H9 (cell line): ENCODE measurements around a stretch of chr17.

DNA sequence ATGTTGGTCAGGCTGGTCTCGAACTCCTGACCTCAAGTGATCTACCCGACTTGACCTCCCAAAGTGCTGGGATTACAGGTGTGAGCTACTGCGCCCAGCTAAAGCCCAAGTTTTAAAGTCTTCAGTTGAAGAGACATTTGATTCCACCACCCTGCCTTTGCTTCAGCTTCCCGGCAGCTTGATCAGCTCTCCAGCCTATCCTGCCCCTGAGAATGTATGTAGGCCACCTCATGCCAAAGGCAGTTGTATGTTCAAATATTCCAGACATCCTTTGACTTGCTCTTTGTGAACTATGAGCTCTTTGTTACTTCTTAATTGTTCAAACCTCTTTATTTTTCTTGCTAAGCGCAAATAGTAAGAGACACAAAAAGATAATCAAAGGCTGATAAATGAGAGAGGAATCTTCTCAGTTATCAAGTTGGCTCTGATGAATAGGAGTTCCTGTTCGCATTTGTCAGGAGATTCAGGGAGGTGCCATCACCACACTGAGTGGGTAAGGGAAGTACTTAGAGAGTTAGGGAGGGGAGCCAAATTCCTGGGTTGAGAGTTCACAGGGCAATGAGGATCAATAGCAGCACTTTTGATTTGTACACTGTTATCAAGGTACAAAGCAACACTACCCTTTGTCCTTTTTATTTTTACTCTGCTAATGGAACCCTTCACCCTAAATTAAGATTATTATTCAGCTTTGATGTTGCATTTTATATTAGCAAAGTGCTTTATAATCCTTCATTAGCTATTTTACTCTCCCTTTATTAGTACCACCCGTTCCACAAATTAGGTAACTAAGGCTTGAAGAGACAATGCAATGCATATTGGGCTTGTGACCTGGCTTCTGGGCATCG lies 32.0 kb upstream of the SUPT4H1 start:
- PRO-cap = no peak

- PRO-cap = bidirectional peak, plus-strand start at chr17:58659556, minus-strand start at chr17:58659306
Measured at GRCh38 chr17:58658516-58659837, 32.9 kb downstream of the IGBP1C start.

GRCh38 chr17:59330130-59331049 lies 1.1 kb upstream of the YPEL2 start:
- PRO-cap = no peak

GRCh38 chr17:59337861-59338367 lies 6.5 kb downstream of the YPEL2 start:
- PRO-cap = no peak

GRCh38 chr17:59366473-59366813 lies 35.0 kb downstream of the YPEL2 start:
- PRO-cap = bidirectional peak, plus-strand start at chr17:59366698, minus-strand start at chr17:59366408

DNA sequence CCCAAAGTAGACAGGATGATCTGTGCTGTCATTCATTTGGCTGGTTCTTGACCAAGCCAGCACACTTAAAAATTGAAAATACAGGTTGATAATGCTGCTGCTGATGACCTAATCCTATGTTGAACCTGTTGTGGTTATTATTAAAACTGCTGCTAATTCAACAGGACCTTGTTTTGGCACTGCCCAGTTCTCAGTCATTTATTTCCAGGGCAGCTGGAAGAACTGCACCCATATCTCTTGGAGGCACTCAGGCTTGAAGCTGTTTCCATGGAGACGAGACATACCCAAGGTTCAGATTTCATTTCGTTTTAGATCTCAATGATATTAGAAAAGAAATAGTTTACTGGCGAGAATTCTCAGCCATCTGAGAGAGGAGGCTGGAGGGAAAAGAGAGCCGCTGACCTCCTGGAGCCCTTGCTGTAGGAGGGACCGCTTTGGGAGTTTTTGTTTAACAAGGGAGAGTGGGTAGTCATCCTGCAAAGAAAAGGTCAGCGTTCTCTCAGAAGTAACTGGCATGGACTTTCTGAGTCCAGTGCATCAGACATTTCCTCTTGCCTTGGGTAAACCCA lies 75.3 kb downstream of the YPEL2 start:
- PRO-cap = no peak

- PRO-cap = no peak
Measured at GRCh38 chr17:59422919-59423821, 91.7 kb downstream of the YPEL2 start.

DNA sequence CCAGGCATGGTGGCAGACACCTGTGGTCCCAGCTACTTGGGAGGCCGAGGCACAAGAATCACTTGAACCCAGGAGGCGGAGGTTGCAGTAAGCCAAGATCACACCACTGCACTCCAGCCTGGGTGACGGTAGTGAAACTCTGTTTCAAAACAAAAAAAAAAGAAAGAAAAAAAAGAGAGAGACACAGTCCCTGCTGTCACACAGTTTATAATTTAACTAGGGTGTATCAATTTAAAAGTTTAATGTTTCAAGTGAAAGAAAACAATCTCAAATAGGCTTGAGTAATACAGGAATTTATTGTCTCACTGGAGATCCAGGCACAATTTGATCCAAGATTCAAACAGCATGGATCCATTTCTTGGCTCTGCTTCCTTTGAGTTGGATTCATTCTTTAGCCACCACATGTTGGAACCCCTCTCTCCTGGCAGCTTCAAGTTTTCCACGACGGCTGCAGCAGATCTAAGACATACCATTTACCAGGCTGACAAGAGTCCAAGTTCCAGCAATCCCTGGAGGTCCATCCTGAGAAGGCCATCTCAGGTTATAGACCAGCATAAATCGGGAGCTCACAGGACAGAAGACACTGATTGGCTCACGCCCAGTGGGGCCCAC lies 97.5 kb downstream of the YPEL2 start:
- PRO-cap = no peak

- PRO-cap = unidirectional peak, plus-strand start at chr17:59527564; unidirectional peak, plus-strand start at chr17:59527594
Measured at GRCh38 chr17:59527348-59527859, 38.0 kb upstream of the DHX40 start.

DNA sequence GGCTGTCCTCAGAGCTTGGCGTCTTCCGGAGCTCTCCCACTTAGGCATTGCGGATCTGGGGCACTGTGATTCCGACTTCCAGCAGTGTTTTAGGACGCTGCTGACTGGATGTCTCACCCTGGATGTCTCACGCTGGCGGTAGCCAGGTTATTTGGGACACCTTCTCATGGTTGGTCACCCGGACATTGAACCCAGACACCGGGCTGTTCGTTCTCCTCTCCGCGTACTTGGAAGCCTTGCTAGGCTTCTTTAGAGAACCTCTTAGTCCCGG lies 270 bp downstream of the VMP1 start:
- PRO-cap = unidirectional peak, minus-strand start at position 187 of the sequence

DNA sequence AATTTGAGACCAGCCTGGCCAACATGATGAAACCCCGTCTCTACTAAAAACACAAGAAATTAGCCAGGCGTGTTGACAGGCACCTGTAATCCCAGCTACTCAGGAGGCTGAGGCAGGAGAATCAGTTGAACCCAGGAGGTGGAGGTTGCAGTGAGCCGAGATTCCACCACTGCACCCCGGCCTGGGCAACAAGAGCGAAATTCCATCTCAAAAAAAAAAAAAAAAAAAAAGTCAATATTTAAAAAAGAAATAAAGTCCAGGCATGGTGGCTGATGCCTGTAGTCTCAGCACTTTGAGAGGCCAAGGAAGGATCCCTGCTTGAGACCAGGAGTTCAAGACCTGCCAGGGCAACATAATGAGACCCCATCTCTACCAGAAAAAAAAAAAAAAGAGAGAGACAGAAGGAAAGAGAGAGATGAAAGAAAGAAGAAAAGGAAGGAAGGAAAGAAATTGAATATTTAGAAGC lies 36.8 kb downstream of the VMP1 start:
- PRO-cap = no peak

DNA sequence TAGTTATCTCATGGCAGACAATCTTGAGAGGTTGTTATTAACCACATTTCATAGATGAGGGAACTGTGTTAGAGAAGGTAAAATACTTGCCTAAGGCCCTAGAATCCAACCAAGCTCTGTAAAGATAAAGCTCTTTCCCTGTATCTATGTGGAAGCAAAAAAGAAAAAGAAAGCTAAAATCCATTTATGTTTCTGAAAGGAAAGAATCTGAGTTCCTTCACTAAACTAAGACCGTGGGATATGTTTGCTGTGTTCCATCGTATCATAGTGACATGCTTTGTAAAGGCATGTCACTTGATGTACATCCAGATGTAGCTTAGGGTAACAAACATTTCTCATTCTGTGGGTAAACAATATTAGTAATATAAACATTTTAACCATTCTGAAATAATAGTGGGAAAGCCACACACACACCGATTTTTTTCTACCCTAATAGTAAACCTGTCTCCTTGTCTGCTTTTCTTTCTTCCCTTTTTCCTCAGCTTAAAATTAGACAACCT lies 78.1 kb downstream of the TUBD1 start:
- PRO-cap = no peak

DNA sequence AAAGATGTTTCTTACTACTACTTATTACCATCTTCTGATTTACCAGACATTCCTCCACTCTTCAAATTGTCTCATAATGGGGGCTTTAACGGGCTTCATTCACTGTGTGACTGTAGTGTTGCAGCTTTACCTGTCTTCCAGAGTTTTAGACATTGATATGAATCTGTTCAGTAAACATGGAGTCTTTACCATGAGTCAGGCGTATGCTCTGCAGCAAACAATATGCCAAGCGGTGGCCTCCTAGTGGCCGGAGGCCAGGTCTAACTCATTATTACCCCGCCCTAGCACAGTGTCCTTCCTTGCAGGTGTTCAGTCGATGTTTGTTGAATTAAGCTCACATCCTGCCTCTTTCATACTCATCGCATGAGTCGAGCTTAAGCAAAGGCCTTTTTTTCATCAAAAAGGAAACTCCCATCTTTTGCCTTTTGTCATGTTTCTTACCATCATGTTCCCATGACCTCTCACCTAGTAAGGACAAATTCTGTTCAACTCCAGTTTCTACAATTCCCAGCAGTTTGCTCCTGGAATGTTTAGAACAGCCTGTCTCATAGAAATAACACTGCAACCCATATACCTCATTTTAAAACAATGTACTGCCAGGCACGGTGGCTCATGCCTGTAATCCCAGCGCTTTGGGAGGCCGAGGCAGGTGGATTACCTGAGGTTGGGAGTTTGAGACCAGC lies 39.4 kb downstream of the TUBD1 start:
- PRO-cap = bidirectional peak, plus-strand start at position 513 of the sequence, minus-strand start at position 325 of the sequence

DNA sequence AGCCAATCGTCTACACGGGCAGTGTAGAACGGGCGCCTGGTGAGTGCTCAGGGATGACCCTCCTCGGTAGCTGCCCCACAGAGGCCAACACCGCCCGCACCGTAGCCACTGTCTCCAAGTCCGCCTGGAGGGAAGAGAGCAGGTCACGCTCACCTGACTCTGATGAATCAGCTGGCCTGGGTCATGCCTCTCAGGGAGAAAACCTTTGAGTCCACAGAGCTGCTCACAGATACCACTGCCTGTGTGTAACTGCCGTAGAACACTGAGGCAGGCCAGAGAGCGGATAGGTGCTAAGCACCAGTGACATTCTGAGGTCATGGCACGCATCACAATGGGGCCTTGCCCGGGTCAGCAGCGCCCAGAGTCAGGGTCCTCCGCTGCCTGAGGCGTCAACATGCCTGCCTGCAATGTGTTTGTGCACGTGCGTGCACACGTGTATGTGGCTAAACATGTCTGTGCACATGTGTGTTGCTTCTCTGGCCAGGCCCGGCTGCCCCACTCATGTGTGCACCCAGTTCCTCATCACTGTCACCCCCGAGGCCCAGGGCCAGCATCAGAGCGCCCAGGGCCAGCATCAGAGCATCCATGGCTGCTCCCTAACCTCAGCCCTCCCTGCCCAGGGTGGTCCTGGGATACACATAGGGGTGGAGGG lies 54.4 kb upstream of the RNFT1 start:
- PRO-cap = no peak

GRCh38 chr17:60154654-60155011 lies 4.9 kb downstream of the CA4 start:
- PRO-cap = no peak

GRCh38 chr17:60391558-60391851 lies 428 bp downstream of the USP32 start:
- PRO-cap = unidirectional peak, plus-strand start at chr17:60391604; bidirectional peak, plus-strand start at chr17:60391880, minus-strand start at chr17:60391799

- PRO-cap = no peak
Measured at GRCh38 chr17:60487341-60487693, 38.7 kb downstream of the APPBP2 start.

DNA sequence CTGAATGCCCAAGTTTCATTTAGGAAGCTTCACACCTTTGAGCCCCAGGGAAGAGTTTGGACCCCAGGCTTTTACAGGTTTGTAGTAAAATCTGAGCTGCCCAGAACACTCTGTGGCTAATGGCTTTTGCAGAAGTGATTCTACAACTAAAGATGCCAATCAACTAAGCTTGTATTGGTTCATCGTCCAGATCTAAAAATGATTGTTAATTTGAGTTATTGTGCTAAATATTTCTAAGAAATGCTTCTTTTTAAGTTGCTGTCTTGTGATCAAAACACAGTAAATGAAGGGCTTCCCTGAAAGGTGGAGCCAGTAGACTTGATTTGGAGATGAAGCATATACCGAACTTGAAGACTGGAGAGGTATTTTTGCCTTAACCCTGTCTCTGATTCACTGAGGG lies 166.4 kb upstream of the TBX2 start:
- PRO-cap = no peak

GRCh38 chr17:61322180-61323020 lies 77.2 kb upstream of the TBX2 start:
- PRO-cap = no peak

DNA sequence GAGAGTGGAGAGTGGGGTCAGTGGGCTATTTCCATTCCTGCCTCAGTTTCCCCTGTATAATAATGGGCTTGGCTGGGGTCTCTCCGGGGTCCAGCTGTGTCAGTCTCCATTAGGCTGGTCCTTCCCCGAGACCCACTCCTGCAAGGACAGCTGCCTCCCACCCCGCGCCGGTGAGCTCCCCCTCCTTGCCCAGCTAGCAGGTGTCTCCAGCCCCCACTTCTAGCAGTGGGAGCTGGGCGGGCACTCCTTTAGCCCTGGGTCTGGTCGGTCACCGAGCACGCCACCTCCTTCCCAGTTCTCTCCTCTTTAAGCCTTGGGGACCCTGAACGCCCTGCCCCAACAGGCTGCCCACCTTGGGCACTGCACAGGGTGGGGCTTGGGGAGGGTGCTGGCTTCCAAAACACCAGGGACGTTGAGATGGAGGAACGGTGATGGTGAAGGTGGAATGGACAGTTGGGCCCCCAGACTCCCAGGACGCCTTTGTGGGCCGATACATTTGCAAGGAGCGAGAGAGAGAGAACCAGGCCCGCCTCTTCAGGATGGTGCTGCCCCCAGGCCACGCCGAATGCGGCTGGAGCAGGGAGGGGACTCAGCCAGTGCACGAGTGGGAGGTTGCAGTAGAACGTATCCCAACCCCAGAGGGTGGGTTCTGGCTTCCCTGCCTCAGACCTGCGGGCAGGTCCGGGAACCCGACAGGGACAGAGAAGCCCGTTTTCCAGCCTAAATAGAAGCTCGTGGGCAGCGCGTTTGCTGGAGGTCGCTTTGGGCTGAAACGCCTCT lies 10.6 kb downstream of the TBX2 start:
- PRO-cap = no peak